NALM6 (cell line): Measurements from ENCODE around the genes BLID and HSPA8.

- PRO-cap: no peak
Observed at GRCh38 chr11:121543215-121543917, 91.3 kb downstream of the SORL1 start.

DNA sequence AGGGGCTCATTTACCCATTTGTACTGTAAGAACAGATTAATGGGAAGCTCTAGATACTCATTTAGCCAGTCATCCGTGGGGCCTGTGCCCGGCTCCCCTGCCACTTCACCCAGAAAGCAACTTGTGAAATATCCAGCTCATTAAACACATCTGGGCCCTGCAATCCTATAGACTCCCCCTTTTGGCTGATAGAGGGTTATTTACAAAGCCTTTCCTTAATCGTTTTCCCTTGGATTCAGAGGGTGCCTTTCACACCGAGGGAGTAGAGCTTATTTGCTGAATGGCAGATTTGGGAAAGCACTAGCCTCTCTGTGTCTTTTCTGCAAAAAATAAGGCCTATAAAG lies 119.4 kb downstream of the SORL1 start:
- PRO-cap: no peak

DNA sequence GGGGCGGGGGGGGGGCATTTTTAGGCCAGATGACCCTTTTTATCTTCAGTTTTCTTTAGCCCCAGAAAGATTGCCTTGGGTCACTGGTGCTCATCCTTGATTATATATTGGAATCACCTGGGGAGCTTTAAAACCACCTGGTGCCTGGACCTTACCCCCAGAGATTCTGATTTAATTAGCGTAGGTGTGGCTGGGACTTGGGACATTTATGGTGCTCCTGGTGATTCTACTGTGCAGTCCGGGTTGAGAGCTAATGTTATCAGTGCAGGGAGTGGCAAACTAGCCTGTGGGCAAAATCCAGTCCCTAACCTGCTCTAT lies 134.5 kb downstream of the SORL1 start:
- PRO-cap: no peak

- PRO-cap: no peak
Observed at GRCh38 chr11:121620163-121620556, 168.0 kb downstream of the SORL1 start.

DNA sequence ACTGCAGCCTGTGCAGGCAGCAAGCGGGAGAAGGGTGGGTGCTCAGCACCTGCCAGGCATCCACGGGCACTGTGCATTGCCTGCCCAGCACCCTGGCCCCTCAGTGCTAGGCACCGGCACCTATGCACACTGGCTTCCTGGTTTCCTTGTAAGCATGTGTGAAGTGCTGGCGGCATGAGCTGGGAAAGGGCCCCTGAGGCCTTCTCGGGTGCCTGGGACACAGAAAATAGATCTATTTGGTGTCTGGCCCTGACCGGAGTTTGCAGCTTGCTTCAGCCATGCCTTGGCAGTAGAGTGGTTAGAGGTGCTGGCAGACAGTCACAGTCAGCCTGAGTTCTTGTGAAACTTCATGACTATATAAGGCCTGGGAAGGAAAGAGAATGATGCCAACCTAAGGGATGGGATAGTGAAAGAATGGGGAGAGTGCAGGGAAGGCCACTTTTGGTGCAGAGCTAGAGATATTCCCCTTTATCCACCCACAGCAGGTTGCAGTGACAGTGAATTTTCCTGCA lies 221.0 kb downstream of the SORL1 start:
- PRO-cap: no peak

- PRO-cap: no peak
Observed at GRCh38 chr11:122097343-122098219, 18.4 kb downstream of the BLID start.

DNA sequence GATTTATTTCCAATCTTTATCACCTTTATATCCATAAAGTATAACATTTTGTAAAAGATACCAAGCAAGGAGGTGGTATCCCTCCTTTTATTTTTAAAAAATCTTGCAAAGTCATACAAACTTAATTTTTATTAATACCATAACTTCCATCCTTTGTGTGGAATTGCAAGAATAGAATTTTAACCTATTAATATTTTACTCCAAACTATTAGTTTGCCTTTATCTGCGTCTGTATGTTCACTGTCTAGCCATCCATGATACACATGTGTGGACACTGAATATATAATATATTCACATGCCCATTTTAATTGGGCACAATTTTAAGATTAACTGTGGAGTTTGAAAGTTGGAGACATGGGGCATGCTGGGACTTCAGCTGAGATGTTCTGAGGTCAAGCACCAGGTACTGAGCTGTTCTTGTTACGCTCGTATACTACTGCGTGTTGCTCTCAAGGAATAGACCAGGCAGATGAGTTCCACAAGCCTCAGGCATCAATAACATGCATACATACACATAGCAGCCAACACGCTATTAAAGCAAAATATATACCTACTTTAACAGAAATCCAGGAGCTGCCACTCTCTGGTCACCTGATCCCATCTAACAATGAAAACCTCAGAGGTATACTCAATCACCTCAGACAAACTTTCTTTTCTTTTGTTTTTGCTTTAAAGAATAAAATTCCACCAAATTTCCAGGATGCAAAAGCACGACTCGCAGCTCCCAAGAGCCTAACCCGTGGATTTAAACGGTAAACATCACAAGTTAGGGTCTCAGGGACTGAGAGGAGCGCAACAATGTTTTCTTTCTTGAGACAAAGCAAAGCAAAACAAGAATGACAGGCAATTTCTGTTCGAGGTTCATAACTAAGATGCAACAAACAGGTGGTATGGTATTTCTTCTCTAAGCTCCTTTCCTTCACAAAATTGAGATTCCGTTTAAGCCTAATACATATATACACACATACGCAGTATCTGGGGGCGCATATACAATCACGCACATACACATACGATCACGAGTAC lies 16.7 kb downstream of the BLID start:
- PRO-cap: no peak

GRCh38 chr11:122116048-122116608 lies at the start of gene BLID:
Gene BLID, minus strand, starts transcription at chr11:122116215.
- PRO-cap: no peak

DNA sequence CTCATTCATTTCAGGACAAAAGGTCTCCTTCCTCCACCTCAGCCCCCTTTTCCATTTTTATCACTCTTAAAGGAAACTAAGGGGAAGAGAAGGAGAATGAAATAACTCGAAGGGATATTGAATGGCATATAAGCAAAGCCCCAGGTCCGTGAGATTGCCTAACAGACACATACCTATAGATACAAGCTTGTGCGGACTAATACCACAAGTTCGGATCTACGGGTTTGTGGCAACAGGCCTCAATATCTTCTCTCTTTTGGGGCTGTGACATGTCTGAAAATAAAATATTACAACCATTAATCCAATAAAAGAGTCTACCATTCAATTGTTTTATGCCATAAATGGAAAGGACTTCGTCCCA lies 36.0 kb upstream of the BLID start:
- PRO-cap: no peak

GRCh38 chr11:122189144-122189713 lies 73.2 kb upstream of the BLID start:
- PRO-cap: no peak

GRCh38 chr11:122215342-122215739 lies 99.3 kb upstream of the BLID start:
- PRO-cap: no peak

DNA sequence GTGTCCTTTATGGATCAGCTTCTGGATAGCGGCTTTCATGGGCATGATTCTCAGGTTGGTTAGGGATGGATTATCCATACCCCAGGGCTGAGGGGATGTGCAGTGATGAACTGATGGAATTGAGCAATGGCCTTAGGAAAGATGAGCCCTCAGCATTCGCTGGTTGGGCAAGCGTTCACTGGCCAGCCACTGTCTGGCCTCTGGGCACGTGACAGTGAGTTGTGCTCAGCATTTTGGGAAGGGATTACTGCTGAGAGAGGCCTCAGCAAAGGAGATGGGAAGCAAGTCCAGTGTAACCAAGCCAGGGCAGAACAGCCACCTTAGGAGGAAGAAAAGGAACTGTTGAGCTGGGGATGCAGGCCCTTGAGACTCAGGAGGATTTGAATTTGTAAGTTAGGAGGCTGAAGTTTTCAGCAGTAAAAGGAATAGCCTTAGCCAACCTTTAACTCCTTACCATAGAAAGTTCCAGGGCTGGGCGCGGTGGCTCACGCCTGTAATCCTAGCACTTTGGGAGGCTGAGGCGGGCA lies 17.4 kb downstream of the UBASH3B start:
- PRO-cap: no peak

DNA sequence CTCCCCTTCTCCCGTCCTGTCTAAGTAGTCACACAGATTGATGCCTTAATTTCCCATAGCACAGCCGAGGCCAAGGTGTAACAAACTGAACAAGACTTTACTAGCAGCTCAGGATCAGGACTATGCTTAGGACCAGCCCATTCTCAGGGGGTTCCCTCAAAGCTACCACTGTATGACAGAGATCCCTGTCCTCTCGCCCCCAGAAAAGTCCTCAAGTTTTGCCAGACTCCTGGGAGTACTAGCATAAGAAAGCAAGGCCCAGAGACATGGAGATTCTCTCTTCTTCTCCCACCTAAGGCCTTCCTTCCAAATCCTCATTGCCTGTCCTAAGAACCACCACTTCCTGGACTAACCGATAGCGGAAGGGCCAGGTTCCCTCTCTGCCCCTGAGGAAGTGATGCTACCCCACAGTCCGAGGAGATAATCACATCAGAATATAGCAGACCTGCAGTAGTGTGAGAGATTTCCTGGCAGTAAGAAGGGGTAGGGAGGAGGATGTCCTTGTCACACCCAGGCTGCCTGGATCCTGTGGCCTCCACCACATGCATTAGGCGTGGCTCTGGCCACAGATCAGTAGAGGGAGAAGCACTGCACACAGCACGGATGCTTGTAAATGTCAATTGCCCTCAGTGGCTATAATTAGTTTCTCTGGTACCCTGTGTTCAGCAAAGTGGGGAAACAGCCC lies 61.6 kb downstream of the UBASH3B start:
- PRO-cap: bidirectional peak, plus-strand start outside the sequence, minus-strand start at position 530 of the sequence

- PRO-cap: no peak
Observed at GRCh38 chr11:122885671-122886165, 3.2 kb downstream of the JHY start.

DNA sequence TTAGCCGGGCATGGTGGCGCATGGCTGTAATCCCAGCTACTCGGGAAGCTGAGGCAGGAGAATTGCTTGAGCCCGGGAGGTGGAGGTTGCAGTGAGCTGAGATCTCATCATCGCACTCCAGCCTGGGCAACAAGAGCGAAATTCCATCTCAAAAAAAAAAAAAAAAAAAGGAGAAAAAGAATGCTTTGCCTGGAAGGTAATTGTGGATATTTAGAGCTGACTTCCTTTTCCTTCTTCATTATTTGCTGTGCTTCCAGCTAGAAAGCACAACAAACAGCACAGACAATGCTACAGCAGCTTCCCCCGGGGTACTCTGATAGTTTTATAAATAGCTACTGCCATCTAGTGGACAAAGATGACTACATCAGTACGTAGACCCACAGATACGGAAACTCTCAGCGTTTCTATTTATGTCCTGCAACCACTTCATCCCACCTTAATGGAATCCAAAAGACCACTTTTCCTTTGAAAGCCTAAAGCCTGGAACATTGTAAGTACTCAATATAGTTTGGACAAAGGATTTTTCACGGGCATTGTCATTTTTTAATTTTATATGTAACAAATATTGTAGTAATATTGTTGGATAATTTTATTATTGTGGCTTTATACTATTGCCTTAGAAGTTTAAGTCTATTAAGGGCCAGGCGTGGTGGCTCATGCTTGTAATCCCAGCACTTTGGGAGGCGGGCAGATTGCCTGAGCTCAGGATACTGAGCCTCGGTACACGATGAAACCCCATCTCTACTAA lies 7.6 kb downstream of the HSPA8 start:
- PRO-cap: no peak

GRCh38 chr11:123061115-123062257 lies at the start of gene HSPA8:
Gene HSPA8, minus strand, starts transcription at chr11:123062136.
- PRO-cap: bidirectional peak, plus-strand start at chr11:123061658, minus-strand start at chr11:123061632; bidirectional peak, plus-strand start at chr11:123062339, minus-strand start at chr11:123062136

DNA sequence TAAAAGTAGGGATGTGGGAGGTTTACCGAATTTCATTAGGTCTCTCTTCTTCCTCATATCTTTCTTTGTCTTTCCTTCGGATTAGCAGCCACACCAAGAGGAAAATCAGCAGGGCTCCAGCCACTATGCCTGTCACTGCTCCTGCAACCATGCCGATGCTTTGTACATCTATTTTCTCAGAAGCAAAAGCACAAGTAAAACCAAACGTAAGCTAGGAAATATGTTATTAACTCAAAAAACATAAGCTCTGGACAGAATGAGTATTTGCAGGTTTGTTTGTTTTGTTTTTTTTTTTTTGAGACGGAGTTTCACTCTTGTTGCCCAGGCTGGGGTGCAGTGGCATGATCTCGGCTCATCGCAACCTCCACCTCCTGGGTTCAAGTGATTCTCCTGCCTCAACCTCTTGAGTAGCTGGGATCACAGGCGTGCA lies 12.8 kb upstream of the HSPA8 start:
- PRO-cap: no peak

GRCh38 chr11:123314543-123315417 lies 115.3 kb upstream of the GRAMD1B start:
- PRO-cap: no peak

GRCh38 chr11:123405116-123405899 lies 24.8 kb upstream of the GRAMD1B start:
- PRO-cap: no peak

DNA sequence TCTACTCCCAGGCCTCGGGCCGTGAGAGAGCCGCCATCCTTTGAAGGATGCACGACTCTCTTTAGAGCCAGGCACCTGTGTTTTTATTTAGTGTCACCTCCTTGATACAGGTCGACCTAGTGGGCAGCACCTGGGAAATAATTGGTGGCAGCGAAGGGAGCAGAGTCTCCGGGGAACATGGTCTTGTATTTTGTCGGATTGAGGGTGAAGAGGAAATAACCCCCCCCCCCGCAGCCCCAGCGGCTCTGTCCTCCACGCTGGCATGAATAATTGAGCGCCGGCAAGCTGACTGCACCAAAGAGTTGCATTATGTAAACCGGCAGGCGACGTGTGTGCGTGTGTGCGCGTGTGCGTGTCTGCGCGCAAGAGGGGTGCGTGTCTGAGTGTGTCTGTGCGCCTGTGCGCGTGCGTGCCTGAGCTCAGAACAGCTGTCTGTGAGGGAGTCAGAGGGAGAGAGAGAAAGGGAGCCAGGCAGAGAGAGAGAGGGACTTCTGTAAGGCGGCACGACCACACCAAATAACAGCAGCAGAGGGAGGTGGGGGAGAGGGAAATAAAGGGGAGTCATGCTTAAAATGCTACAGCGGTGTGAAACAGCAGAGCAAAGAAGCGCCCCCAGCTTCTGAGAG lies 94.5 kb downstream of the SCN3B start:
- PRO-cap: bidirectional peak, plus-strand start at position 422 of the sequence, minus-strand start at position 272 of the sequence